Mesenchymal stem cell of Wharton's jelly (primary cell): ENCODE measurements around a stretch of chr7.

GRCh38 chr7:24572143-24572847, 957 bp upstream of the PALS2 start:
- CAGE, long polyA plus RNA: no peak

GRCh38 chr7:24576016-24576559, 2.8 kb downstream of the PALS2 start:
- CAGE, long polyA plus RNA: no peak

DNA sequence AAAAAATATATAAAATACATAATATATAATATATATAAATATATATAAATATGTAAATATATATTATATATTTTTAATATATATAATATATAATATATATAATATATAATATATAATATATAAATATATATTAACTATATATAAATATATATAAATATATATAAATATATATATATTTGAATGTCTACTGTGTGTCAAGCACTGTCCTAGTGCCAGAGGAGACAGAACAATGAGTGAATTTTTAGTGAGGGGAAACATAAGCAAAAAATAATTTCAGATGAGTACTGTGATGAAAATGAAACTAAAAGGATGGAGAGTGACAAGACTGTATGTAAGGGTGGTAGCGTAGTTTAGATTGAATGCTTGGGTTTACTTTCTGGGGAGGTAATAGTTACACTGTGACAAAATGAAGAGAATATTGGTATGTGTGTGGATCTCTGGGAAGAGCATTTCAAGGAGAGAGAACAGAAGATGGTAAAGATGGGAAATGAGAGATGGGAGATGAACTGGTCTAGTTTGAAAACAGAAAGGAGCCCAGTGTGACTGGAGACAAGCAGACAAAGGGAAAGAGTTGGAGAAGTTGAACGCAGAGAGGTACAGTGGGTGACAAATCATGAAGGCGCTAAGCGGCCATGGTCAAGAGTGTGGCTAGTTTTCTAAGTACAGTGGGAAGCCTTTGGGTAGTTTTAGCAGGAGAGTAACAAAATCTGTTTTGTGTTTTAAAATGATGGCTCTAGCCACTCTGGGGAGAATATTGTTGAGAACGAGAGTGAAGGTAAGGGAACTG, 22.4 kb downstream of the PALS2 start:
- CAGE, long polyA plus RNA: no peak

DNA sequence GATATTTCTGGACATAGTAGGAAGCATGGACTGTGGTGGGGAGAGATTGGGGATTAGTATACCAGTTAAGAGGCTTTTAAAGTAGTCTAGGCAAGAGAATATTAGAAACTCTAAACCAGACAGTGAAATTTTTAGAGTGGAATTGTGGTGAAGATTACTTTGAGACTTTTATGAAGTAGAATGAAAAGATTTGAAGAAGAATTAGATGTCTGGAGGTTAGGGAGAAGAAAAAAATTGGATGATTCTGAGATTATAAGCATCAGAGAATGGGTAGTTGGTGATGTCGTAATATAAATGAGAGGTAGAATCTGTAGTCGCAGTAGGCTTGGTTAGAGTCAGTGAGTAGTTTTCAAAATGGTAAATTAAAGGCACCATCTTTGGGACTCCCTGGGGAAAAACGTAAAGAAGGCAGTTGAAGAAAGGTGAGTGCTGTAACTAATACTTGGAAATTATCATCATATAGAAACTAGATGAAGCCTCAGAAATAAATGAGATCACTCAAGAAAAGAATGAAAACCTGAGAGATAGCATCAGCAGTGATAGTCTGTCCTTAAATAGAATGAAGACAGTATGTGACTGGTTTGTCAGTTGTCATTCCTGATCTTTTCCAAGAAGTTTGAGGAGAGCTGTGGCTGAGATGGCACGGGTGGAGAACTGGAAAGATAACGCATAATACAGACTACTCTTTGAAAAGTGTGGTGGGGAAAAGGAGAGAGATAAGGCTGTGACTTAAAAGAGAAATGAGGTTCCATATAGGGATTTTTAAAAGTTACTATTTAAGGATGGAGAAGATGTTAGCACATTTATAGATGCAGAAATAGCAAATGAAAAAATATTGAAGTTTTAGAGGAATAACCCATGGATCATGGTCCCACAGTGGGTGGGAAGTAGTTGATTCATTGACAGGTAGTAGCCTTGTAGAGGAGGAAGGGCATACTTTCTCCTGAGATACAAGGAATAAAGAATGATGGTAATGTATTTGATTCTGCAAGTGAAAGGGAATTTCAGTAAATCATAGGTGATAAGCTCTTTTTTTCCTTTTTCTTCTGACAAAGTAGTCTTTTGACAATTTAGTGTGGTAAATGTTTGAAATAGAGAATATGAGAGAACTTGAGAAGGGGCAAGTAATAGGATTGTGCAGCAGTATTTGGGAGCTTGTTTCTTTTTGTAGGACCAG, 23.9 kb downstream of the PALS2 start:
- CAGE, long polyA plus RNA: no peak

GRCh38 chr7:24688491-24689131, 68.7 kb downstream of the GSDME start:
- CAGE, long polyA plus RNA: no peak

DNA sequence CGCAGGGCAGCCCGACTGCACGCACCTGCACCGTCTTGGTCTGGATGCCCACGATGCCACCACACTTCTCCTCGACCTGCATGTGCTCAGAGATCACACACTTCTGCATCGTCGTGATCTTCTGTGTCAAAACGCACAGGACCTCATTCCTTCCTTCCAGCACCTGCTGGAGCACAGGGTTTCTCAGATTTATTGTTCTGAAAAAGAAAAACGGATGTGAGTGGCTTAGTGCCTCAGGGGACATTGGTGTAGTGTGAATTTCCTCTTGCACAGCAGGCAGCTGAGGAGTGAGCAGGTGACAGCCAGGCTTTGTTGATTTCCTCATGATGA, 38.3 kb downstream of the GSDME start:
- CAGE, long polyA plus RNA: no peak

- CAGE, long polyA plus RNA: no peak
Measured at GRCh38 chr7:24965660-24966258, 14.2 kb downstream of the OSBPL3 start.

- CAGE, long polyA plus RNA: no peak
Measured at GRCh38 chr7:25047704-25048224, 67.8 kb upstream of the OSBPL3 start.

- CAGE, long polyA plus RNA: no peak
Measured at GRCh38 chr7:25114959-25116026, 9.8 kb downstream of the CYCS start.

DNA sequence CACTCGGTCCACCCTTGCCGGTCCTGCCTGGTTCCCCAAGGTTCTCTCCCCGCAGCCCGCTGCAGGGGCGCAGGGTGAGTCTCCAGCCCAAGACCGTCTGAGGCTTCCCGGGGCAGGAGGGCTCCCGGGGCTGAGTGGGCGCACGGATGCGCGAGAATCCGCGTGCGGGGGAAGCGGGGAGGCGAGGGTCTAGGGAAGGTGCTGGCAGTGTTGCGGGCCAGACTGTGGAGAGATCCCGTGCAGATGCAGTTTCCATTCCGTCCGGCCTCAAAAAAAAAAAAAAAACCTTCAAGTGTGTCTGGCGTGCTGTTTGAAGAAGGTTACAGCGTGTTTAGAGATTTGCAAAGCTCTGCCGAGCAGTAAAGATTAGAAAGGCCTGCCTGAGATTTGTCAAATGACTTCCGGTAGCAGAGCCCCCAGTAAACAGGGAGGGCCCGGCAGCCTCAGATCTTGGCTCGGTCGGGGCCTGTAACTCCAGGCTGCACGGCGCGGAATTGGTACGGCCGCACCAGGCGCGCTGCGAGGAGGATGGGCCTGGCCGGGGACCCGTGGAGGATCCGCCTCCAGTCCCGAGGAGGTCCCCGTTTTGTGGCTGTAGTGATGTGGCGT, 293.3 kb upstream of the NFE2L3 start:
- CAGE, long polyA plus RNA: no peak

DNA sequence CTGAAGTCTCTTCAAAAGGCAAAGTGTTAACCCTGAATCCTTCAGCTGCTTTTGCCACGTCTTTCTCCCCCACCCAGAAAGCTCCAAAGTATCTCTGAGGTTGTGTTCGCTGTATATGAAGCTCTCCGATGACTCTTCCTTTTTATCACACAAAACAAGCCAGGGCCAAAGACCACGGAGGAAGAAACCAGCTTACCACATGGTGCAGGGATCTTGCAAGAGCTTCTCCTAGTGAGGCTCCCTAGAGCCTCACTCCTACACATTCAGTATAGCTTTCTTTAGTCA, 254.6 kb upstream of the NFE2L3 start:
- CAGE, long polyA plus RNA: no peak

DNA sequence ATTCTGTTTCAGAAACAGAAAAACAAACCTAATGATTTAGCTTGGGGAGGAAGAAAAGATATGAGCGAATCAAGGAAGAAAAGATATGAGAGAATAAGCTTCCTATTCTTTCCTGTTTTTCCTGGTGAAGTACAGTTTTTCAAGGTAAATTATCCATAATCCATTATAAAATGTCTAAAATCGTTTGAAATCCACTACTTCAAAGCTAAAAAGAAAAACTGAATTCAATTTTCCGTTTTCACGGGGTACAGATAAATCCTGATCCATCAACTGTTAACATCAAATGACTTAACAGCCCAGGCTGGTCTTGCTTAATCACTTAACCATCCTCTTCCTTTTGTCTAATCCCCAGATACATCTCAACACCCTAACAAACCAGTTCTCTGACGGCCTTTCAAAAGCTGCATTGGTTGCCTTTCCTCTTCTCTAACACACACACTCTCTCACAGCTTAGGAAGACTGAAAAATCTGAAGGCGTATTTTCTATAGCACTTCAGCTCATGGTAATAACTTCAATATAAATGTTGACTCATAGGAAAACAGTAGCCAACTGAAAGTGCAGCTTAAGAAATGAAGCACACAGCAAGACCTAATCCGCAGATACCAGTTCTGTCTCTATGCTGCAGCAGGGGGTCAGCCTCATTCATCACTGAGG, 212.0 kb upstream of the NFE2L3 start:
- CAGE, long polyA plus RNA: no peak

GRCh38 chr7:26153797-26154657, 2.0 kb downstream of the NFE2L3 start:
- CAGE, long polyA plus RNA: no peak

DNA sequence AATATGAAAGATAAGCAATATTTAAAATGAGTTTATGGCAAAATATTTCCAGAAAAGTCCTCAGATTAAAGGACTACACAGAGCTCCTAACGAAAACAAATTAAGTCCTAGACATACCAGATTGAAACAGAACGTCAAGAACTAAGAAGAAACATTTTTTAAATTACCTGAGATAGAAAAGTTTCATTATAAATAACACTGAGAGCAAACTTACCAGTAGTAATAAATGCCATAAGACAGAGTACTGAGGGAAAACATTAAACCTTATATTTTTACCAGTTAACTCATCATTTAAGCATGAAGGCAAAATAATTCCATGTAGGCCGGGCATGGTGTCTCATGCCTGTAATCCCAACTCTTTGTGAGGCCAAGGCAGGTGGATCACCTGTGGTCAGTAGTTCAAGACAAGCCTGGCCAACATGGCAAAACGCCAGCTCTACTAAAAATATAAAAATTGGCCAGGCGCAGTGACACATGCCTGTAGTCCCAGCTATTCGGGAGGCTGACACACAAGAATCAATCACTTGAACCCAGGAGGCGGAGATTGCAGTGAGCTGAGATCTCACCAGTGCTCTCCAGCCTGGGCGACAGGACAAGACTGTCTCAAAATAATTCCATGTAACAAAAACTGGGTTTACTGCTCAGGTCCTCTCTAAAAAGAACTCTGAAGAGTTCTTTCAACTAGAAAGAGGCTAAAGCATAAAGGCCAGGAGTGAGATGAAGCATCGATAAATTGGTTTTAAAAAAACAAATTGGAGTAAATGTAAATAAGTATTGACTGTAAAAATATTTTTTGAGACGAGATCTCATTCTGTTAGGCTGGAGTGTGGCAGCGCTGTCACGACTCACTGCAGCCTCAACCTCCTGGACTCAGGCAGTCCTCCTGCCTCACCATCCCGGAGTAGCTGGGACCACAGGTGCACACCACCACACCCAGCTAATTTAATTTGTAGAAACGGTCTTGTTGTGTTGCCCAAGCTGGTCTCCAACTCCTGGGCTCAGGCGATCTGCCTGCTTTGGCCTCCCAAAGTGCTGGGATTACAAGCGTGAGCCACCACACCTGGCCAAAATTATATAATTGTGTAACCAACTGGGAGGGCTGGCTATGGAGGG, 18.2 kb downstream of the HNRNPA2B1 start:
- CAGE, long polyA plus RNA: no peak

- CAGE, long polyA plus RNA: no peak
Measured at GRCh38 chr7:26193156-26193705, 7.3 kb downstream of the HNRNPA2B1 start.

DNA sequence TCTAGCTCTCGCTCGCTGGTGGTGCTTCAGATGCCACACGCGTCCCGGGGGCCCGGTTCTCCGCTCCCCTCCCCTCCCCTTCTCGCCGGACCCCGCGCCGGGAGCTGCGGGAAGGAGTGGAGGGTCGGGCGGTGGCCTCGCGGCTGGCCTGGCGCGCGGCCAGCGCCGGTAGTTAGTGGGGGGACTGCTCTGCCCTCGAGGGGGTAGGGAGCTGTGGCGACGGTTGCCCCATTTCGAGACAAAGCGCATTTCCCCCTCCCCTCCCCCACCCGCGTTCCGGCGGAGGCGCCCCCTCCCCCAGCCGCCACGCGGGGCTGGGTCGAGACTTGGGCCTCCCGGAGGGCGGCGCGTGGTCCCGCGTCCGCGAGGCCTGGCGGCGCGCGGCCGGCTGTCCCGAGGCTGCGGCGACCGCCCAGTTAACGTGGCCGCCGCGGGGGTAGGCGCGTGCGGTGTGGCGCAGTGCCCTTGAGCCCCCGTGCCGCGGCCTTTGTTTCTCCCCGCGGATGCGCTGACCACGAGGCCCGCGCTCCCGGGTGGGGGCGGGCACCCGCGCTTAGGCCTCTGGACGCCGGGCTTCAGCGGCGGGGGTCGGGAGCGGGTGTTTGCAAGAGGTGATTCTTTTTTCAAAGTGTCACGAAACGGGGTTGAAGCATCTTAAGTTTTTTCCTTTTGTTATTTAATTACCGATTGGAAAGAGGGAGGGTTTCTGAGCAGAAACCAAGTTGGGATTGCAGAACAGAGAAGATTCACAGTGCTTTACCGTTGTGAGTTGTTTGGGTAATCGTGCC, 495 bp downstream of the CBX3 start:
- CAGE, long polyA plus RNA: no peak

DNA sequence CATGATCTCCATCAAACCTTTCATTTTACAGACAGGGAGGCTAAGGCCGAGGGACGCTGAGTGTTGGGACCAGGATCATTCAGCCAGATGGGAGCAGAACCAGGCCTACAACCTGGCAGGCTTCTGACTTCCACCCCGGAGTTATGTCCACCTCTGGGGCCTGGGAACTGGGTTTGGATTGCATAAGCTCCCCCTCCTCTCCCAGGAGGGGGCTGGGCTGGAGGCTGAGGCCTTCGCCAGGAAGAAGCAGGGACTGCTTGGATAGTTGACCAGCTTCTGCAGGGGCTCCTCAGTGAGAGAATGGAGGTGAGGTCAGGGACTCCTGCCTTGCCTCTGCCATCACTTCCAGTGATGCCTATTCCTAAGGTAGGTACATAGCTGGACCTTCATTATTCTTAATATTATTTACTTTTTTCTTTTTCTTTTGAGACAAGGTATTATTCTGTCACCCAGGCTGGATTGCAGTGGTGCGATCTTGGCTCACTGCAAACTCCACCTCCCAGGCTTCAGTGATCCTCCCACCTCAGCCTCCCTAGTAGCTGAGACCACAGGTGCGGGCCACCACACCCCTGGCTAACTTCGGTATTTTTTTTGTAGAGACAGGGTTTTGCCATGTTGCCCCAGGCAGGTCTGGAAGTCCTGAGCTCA, 1.3 kb downstream of the SNX10 start:
- CAGE, long polyA plus RNA: no peak

- CAGE, long polyA plus RNA: no peak
Measured at GRCh38 chr7:26293441-26293803, 1.8 kb downstream of the SNX10 start.

DNA sequence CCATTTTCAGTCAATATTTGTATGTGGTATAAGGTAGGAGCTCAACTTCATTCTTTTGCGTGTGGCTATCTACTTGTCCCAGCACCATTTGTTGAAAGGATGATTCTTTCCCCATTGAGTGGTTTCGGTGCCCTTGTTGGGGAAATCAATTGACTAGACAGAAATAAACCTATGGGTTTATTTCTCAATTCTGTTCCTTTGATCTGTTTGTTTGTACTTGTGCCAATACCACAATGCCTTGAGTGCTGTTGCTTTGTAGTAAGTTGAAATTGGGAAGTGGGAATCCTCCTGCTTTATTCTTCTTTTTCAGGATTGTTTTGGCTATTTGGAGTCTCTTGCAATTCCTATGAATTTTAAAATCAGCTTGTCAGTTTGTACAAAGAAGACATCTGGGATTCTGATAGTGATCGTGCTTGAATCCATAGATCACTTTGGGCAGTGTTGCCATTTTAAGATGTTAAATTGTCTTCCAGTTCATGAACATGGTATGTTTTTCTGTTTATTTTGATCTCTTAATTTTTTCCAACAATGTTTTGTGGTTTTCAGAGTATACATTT, 41.1 kb downstream of the SNX10 start:
- CAGE, long polyA plus RNA: no peak

DNA sequence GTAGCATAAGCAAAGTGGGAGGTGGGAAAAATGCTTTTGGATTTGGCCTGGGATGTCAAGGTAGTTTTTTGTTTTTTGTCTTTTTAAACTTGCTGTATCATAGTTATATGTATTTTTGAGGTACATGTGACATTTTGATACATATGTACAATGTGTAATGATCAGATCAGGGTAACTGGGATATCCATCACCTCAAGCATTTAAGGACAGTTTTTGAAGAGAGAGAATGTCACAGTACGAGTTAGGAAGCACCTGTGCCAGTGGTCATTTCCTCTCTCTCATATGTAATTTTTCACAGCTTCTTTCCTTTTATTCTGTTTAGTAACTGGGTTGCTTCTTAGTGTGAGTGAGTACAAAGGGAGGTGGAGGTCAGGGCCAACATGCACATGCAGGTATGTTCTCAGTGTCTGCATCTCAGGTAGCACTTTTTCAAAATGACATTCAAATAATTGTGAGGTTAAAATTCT, 42.5 kb downstream of the SNX10 start:
- CAGE, long polyA plus RNA: no peak